Mesothelial cell of epicardium (in vitro differentiated cells): ENCODE data around the genes RANBP3, GTF2F1, SLC25A23, ADGRE1, MBD3L2 and MCOLN1.

- PRO-cap, result unidirectional peak, plus-strand start at chr19:5977839
These were observed 420 bp downstream of the RANBP3 start for GRCh38 chr19:5977486-5977953.

GRCh38 chr19:5977954-5978579 lies at the start of gene RANBP3:
Gene RANBP3, minus strand, starts transcription at chr19:5978140.
- PRO-cap, result bidirectional peak, plus-strand start at chr19:5978383, minus-strand start at chr19:5978140

- PRO-cap, result no peak
These were observed 7.0 kb downstream of the RFX2 start for GRCh38 chr19:6103148-6103780.

DNA sequence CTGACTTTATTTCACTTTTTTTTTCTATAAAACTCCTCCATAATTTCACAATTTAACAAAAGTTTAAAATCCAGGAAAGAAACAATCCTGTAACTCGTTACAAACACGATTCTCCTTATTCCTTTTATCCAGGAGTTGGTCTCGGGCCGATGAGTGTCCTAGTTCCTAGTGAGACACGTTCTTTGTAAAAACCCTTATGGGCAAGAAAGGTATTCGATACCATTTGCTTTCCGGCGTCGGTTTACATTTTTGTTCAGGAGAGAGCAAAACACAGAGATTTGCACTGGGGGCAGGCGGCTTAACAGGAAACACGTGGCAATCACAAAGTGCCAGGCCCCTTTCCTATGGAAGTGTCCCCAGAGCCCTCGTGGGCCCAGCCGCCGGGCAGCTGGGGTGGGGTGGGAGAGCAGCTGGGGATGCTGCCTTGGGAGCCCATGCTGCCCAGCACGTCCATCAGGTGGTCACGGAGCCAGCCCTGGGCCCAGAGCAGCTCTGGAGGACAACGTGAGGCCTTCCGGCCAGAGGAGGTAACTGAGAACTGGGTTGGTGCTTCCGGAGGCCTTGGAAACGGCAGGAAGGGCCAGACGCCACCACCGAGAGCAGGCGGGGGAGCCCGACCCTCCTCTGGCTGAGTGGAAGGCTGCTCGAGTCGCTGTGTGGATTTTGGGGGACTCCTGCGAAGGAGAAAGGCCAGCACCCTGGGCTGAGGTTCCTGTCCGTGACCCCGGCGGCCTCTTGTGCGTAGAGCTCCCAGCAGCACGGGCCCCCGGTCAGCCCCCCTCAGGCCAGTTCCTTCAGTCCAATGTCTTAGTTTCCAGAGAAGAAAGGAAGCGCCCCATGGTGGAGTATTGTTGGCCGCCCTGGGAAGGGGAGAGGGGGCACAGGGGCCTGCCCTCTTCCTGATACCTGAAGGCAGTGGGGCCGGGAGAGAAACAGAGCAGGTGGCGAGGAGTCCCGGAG lies 69.1 kb downstream of the MLLT1 start:
- PRO-cap, result no peak

GRCh38 chr19:6259256-6259823 lies 20.4 kb downstream of the MLLT1 start:
- PRO-cap, result no peak

GRCh38 chr19:6373404-6373774 lies 795 bp downstream of the ALKBH7 start:
- PRO-cap, result no peak

GRCh38 chr19:6391758-6392001 lies 1.3 kb downstream of the GTF2F1 start:
- PRO-cap, result no peak

GRCh38 chr19:6393040-6393856 lies at the start of gene GTF2F1:
Gene GTF2F1, minus strand, starts transcription at chr19:6393164.
- PRO-cap, result bidirectional peak, plus-strand start at chr19:6393592, minus-strand start at chr19:6393376

GRCh38 chr19:6459441-6460064 lies at the start of gene SLC25A23:
Gene SLC25A23, minus strand, starts transcription at chr19:6459792.
- PRO-cap, result bidirectional peak, plus-strand start at chr19:6459930, minus-strand start at chr19:6459770

DNA sequence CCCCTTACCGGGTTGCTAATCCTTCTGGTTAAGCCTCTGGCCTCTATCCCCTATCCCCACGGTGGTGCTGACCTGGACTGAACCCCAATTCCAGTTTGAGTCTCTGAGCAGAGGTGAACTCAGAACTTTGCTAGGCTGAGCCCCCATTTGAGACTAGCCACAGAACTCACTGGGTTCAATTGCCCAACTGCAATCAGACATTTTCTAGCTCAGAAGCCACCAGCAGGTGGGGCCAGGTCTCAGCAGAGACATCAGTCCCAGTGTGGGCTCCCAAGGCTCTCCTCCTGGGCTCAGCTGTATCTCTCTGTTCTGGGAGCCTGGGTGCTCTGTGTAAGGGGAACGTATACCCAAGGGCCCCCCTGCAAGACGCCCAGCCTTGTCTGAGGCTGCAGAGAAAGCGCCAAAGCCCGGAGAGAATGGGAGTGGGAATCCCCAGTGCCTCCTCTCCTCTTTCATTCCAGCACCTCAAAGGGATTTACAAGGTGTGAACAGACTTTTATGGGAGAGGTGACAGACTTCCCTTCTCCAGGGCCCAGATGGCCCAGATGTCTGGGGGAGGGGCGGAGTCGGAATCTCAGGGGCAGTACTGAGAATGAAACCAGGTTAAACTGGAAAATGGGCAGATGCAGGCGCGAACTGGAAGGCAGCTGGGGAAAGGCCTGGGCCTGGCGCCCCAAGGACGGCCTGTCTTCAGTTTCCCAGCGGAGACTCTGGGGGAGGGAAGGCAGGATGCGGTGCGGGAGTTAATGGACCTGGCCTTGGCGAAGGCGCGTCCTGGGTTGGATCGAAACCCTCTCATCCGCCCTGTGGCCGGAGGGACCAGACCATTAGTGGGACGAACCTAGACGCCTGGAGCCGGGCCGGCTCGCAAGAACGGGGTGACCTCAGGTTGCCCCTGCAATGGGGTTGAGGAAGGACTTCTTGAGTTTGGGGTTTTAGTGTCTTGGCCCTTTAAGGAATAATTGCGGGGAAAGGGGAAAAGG lies 778 bp upstream of the TRIP10 start:
- PRO-cap, result no peak

- PRO-cap, result no peak
These were observed at the start of gene ADGRE1 for GRCh38 chr19:6887240-6887653. Gene ADGRE1, plus strand, starts transcription at chr19:6887579.

GRCh38 chr19:7048981-7049520 lies at the start of gene MBD3L2:
Gene MBD3L2, plus strand, starts transcription at chr19:7049321.
- PRO-cap, result no peak

GRCh38 chr19:7197714-7198675 lies 96.2 kb downstream of the INSR start:
- PRO-cap, result bidirectional peak, plus-strand start at chr19:7198310, minus-strand start at chr19:7198074

GRCh38 chr19:7479931-7481204 lies 8.5 kb downstream of the PEX11G start:
- PRO-cap, result no peak

- PRO-cap, result no peak
These were observed 9.1 kb downstream of the TEX45 start for GRCh38 chr19:7506356-7506854.

GRCh38 chr19:7522097-7522878 lies at the start of gene MCOLN1:
Gene MCOLN1, plus strand, starts transcription at chr19:7522624.
- PRO-cap, result bidirectional peak, plus-strand start at chr19:7522677, minus-strand start at chr19:7522499

DNA sequence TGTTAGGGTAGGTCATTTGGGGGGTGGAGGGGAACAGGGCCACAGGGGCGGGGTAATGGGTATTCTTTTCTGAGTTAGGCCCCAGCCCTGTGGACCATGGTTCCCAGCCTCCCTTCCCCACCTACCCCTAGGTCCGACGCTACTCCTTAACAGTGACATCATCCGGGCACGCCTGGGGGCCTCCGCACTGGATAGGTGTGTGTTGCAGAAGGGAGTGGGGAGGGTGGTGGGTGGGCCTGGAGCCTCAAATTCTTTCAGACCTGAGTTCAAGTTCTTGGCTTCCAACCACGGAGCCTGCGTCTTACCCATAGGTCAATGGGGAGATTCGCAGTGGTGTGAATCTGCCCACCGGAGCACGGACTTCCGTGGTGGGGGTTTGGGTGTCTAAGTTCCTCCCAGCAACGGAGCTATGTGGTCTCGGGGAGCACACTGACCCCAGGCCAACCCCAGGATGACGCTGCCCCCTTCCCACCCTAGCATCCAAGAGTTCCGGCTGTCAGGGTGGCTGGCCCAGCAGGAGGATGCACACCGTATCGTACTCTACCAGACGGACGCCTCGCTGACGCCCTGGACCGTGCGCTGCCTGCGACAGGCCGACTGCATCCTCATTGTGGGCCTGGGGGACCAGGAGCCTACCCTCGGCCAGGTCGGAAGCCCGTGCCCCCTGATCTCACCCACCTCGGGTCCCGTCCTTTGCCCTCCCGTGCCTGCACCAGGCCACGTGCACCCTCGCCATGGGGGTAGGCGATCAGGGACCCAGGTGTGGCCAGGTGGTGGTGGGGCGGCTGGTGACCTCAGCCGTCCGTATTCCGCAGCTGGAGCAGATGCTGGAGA lies 18.8 kb downstream of the PNPLA6 start:
- PRO-cap, result no peak

DNA sequence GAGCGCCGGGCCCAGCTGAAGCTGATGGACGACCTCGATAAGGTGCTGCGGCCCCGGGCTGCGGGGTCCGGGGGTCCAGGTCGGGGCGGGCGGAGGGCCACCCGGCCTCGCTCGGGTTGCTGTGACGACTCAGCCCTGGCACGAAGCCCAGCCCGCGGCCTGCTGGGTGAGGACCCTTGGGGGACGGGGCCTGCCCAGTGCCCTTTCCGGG lies 13.9 kb downstream of the XAB2 start:
- PRO-cap, result no peak

- PRO-cap, result no peak
These were observed 11.0 kb downstream of the XAB2 start for GRCh38 chr19:7618335-7618759.

- PRO-cap, result no peak
These were observed 2.8 kb downstream of the CLEC4G start for GRCh38 chr19:7729016-7729566.